ENCODE results near the genes GAGE12J, GAGE12C, MAGED4, SSX2B and SPANXN5.

GRCh38 chrX:48920357-48920965 lies 1.6 kb upstream of the PIM2 start:
- PRO-cap: no peak
- RAMPAGE, long total RNA, 4 experiments: no peak in any of the 4 experiments

- PRO-cap: no peak
- RAMPAGE, long total RNA, 4 experiments: no peak in any of the 4 experiments
Observed at GRCh38 chrX:48927067-48928086, 8.6 kb upstream of the PIM2 start.

DNA sequence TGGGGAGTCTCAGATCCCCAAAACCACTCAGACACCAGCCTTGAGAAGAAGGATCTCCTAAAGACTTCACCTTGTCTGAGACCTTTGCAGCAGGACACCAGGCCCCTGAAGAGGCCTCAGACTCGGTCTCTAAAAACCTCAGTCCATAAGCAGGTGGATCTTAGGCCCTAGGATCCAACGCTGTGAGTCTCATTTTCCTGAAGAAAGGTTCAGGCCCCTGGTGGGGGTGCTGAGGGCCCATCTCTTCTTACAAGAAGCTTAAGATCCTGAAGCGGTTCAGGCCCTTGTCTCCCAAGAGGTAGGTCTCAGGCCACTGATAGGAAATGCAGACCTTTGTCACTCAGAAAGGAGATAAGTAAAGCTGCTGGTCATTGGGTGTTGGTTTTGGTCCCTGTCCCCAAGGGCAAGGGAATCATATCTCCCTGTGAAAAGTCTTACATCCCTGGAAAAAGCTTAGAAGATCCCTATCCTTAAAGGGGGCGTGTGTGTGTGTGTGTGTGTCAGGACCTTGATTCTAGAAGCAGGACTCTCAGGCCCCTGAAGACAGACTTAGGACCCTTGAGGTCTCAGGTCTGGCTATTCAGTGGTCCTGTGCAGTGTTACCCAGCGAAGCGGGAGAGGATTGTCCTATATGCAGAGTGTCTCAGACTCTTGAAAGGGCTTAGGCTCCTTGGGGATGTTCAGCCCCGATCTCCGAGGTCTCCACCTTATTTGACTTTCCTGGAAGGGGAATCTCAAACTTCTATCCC lies 1.4 kb downstream of the OTUD5 start:
- PRO-cap: no peak
- RAMPAGE, long total RNA, 4 experiments: no peak in any of the 4 experiments

- PRO-cap: no peak
- RAMPAGE, long total RNA, 4 experiments: no peak in any of the 4 experiments
Observed at GRCh38 chrX:49042763-49043066, 442 bp downstream of the TFE3 start.

GRCh38 chrX:49148358-49149330 lies 13.9 kb upstream of the MAGIX start:
- PRO-cap: no peak
- RAMPAGE, long total RNA, 4 experiments: no peak in any of the 4 experiments

DNA sequence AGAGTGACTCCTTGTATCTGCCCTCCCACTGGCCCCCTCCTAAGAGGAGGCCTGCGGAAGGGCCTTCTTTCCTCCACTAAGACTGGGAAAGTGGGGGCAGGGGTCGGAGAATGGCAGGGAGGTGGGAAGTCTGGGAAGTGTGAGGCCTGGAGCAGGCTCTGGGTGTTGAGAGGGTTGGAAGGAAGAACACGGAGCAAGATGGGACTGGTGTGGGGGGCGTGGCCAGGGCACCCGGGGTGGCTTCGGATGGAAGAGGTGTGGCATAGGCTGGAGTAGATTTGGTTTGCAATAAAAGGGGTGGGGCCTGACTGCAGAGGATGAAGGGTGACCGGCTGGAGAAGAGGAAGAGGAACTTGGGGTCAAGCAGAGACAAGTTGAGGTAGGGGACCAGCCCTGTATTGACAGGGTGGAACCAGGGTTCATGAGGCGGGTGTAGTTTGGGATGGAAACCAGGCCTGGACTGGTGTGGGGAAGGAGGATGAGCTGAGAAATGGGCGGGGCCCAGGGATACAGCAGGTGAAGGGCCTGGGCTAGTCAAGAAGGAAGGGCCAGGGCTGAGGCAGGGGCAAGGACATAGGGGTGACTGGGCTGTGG lies 4.7 kb downstream of the PLP2 start:
- PRO-cap: no peak
- RAMPAGE, long total RNA, 4 experiments: no peak in any of the 4 experiments

DNA sequence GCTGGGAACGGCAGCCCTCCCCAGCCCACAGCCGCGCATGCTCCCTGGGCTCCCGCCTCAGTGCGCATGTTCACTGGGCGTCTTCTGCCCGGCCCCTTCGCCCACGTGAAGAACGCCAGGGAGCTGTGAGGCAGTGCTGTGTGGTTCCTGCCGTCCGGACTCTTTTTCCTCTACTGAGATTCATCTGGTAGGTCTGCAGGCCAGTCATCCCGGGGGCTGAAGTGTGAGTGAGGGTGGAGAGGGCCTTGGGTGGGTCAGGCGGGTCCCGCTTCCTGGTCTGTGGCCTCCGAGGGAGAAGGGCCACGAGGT lies at the start of gene GAGE12J:
Gene GAGE12J (plus strand): TSS at position 80 of the 309 bp plus-strand sequence.
- PRO-cap: no peak
- RAMPAGE, long total RNA, 4 experiments: no peak in any of the 4 experiments

GRCh38 chrX:49531944-49532263 lies at the start of gene GAGE12C:
Gene GAGE12C, plus strand, starts transcription at chrX:49532177.
- PRO-cap: no peak
- RAMPAGE, long total RNA, 4 experiments: no peak in any of the 4 experiments

GRCh38 chrX:49879761-49880141 lies 467 bp downstream of the USP27X start:
- PRO-cap: no peak
- RAMPAGE, long total RNA, 4 experiments: no peak in any of the 4 experiments

DNA sequence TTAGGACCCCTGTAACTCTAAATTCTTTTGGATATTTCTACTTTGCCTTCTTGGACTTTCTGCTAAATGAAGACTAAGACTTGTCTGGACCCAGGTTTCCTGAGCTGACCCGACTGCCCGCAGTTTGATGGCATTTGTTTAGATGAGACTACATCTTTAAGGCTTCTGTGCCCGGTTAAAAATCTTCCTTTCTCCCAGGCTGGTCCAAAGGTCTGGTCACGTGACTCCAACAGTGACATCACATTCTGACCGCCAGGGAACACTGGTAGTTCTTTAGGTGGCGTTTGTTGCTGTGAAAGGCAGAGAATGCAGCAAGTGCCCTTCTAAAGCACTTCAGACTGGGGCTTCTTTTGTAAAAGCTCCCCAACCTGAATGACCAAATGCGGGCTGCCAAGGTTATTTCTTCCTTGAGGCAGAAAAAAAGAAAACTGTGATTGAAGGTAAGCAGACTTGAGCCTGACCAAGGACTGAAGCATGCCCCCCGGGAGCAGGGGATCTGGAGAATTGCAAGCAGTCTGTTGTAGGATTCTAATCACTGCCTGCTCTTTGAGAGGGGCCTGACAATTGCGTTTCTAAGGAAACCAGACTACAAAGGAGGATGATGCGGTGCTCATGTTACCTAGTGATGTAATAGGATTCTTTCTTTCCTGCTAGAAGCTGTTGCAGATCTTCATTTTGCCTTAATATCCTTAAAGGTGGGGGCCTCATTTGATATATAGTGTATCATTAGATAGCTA lies 133.3 kb downstream of the AKAP4 start:
- PRO-cap: no peak
- RAMPAGE, long total RNA, 4 experiments: no peak in any of the 4 experiments

DNA sequence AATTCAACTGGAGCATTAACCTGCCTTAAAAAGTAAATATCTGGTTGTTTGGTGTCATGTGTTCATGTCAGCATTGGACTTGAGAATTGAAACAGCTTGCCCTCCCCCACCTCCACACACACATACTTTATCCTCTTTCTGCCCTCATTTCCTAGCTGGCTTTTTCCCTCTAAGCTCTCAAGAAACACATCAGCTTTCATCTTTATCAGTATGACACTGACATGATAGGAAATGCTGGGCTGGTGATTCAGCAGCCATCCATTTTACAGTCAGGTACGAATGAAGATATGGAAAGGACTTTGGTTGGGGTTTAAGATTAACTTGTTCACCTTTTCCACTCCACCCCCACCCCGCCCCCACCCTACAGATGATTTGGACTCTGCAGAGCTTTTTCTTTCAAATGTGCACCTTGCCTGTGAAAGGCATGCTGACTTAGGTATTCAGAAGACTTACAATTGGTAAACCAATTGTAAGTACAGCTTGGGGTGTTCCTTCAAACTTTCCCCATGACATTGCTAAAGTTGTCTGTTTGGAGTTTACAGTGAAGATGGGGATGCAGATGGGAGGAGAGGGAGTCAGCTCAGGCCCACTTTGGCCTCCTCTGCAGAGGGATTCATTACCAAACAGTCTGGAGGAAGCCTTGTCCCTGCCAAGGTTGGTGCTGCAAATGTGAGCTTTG lies 132.5 kb downstream of the AKAP4 start:
- PRO-cap: no peak
- RAMPAGE, long total RNA, 4 experiments: no peak in any of the 4 experiments

- PRO-cap: no peak
- RAMPAGE, long total RNA, 4 experiments: no peak in any of the 4 experiments
Observed at GRCh38 chrX:50638270-50638738, 167.7 kb upstream of the DGKK start.

GRCh38 chrX:50813010-50813839 lies 769 bp downstream of the SHROOM4 start:
- PRO-cap: no peak
- RAMPAGE, long total RNA, 4 experiments: no peak in any of the 4 experiments

DNA sequence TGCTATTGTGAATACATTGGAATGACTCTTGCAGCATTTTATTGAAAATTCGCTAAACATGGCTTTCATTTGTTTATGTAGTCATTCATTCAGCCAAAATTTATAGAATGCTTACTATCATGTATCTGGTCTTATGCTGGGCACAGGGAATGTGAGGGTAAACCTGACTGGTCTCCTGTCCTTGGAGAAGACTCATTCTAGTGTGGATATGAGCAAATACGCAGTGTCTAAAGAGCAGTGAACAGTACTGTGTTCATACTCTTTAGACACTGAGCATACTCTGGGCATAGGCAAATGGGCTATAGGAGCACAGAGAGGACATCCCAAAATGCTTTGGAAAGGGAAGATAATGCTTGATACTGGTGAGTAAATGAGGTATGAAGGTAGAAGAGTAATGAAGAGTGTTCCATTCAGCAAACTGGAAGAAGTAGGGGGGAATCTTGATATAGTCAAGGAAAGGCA lies 67.2 kb downstream of the GSPT2 start:
- PRO-cap: no peak
- RAMPAGE, long total RNA, 4 experiments: no peak in any of the 4 experiments

DNA sequence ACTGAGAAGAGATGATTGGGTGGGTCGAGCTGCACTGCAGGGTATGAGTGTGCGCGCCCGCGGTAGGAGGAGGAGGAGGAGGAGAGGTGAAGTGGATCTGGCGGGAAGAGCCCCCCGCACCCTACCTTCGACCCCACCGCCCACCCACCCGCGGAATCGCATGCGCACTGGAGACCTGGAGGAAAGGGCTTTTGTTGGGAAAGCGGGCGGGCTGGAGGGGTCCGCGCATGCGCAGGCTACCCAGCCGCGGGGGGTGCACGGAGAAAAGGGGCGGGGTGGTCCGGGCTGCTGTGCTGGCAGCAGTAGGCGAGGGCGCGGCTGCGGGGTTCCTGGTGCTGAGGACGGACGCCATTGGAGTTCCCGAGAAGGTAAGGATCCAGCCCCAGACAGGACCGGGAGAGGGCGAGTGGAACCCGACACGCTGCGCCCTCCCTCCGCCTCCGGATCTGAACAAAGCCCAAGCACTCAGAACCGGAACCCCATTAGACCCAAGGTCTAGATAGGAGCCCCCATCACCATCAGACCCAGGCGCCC lies at the start of gene MAGED4:
Gene MAGED4 (plus strand): TSS at position 291 of the 534 bp plus-strand sequence.
- PRO-cap: no peak
- RAMPAGE, long total RNA, 4 experiments: no peak in any of the 4 experiments

DNA sequence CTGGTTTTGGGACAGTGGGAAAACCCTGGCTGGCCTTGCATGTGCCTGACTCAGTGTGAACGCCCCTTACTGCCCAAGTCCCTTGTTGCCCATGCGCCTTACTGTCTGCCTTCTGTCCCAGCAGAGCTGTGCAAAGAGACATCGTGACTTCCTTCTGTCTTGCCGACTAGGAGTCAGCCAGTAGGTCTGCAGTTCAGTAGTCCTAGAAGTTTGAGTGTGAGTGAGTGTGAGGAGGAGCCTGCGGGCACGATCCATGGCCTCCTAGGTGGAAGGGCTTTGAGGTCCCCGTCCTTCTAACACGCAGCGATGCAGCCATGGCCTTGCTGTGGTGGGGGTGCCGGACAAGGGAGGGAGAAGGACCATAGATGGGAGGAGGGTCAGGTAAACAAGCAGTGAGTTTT lies 372 bp upstream of the XAGE2 start:
- PRO-cap: no peak
- RAMPAGE, long total RNA, 4 experiments: no peak in any of the 4 experiments

DNA sequence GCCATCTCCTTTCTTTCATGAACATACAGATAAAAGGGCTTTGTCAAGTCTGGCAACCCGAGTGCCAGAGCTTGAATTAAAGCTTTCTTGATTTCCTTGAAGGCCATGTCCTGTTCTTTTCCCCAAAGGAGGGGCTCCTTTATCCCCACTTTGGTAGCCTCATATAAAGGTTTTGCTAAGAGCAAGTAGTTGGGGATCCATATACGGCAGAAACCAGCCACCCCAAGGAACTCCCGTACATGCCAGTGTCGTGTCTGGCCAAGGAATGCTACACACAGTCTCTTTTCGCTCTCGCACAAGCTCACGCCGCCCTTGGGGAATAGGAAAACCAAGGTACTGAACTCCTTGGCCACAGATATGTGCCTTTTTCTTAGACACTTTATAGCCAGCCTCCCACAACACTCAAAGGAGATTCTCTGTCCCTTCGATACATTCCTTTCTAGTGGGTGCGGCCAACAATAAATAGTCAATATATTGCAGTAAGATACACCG lies 57.5 kb upstream of the XAGE1B start:
- PRO-cap: no peak
- RAMPAGE, long total RNA, 4 experiments: no peak in any of the 4 experiments

GRCh38 chrX:52577481-52578376 lies 60.9 kb upstream of the XAGE1B start:
- PRO-cap: no peak
- RAMPAGE, long total RNA, 4 experiments: no peak in any of the 4 experiments

- PRO-cap: no peak
- RAMPAGE, long total RNA, 4 experiments: no peak in any of the 4 experiments
Observed at GRCh38 chrX:52750963-52751537, at the start of gene SSX2B. Gene SSX2B, plus strand, starts transcription at chrX:52751252.

DNA sequence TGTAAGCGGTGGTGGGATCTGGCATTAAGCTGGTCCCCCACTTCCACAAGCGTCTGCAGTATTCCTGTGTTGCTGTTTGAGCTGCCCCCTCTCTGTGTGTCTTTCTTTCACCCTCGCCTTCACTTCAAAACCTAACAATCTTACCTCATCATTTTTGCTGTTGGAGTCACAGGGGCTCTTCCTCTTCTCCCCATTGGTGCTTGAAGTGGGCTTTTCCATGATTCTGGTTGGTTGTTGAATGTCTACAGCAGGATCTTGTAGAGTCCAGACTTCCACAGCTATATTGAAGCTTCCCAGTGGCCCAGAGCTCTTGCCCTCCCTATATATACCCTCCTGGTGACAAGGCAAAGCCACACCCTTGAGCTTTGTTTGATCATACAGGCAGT lies at the start of gene SPANXN5:
Gene SPANXN5 (minus strand): TSS at position 298 of the 386 bp plus-strand sequence.
- PRO-cap: no peak
- RAMPAGE, long total RNA, 4 experiments: no peak in any of the 4 experiments

Data from omental fat pad (tissue), 4 donors.